Mammary microvascular endothelial cell (primary cell): Measurements from ENCODE around the gene ARMH4.

DNA sequence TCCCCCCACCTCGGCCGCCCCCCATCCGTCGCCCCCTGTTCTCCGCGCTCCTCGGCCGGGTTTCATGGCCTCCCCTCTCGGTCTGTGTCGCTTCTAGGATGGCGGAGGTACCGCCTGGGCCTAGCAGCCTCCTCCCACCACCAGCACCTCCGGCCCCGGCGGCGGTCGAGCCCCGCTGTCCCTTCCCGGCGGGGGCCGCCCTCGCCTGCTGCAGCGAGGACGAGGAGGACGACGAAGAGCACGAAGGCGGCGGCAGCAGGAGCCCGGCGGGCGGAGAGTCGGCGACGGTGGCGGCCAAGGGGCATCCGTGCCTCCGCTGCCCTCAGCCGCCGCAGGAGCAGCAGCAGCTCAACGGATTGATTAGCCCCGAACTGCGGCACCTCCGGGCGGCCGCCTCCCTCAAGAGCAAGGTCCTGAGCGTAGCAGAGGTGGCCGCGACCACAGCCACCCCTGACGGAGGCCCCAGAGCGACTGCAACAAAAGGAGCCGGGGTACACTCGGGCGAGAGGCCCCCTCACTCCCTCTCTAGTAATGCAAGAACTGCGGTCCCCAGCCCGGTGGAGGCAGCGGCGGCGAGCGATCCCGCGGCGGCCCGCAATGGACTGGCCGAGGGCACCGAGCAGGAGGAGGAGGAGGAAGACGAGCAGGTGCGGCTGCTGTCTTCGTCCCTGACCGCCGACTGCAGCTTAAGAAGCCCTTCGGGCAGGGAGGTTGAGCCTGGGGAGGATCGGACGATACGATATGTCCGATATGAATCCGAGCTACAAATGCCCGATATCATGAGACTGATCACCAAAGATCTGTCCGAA is 678 bp downstream of the NAA30 start:
- RAMPAGE, long total RNA: no peak

- RAMPAGE, long total RNA: no peak
These were observed 1.2 kb downstream of the NAA30 start for GRCh38 chr14:57391669-57392001.

GRCh38 chr14:57704194-57704393 is 161.8 kb downstream of the SLC35F4 start:
- RAMPAGE, long total RNA: no peak

- RAMPAGE, long total RNA: no peak
These were observed at the start of gene ARMH4 for GRCh38 chr14:58151916-58152752. Gene ARMH4, minus strand, starts transcription at chr14:58152213.

DNA sequence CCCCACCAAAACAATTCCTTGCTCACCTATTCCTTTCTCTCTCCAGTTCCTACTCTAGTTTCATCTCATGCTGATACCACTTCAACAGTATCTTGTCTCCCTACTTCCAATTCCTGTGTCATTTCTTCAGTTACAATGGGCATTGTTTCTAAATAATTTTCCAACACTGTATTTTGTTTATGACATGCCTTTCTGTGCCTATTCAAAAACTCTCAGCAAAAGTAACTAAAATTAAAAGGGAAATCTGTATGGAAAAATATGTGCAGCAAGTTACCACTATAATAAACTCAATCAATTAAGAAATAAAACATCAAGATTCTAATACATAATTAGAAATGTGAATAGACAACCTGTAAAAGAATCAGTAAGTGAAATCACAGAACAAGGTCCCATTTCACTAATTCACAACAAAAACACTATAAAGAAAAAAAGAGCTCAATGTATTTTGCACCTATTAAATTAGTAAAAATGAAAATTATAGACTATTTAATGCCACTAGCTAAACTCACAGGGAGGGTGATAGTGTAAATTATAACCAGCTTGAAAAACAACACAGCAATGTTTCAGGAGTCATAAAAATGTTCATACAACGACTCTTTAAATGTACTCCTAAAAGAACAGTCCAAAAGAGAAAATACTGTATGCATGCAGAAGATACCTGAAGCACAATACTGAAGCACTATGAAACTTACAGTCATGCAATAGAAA is 9.3 kb upstream of the ARID4A start:
- RAMPAGE, long total RNA: no peak

- RAMPAGE, long total RNA: no peak
These were observed 1.5 kb downstream of the ARID4A start for GRCh38 chr14:58299742-58300385.

DNA sequence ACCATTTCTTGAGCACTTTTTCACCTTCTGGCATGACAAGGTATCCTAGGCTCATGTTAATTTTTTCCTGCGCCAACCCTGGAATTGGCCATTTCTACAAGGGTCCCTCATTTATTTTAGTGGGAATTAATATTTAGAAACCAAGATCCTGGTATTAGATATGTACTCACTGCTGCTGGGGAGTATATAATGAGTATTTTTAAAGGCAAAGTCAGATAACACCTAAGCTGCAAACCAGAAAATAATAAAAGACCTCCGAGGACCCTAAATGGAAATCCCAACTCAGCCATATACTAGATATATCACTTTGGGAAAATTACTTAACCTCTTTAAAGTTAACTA is 23.1 kb downstream of the ARID4A start:
- RAMPAGE, long total RNA: no peak

DNA sequence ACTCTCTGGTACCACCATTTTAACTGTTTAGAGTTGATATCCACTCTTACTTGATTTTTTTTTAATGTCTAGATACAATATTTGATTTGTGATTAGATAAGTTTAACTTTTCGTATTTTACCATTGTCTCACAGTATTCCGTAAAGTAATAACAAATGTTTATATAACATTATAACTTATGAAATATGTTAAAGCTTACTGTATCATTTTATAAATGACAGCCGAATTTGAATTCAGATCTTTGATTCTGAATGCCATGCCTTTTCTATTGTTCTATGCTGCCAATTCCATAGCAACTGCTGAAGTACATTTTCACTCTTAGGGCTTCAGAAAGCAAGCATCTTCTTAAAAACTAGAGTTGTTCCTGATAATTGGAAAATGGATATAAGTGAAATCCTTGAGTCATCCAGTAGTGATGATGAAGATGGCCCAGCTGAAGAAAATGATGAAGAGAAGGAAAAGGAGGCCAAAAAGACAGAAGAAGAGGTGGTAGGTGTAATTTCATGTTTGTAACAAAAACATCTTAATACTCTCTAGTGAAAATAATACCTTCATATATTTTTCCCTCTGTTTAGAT is 31.4 kb downstream of the ARID4A start:
- RAMPAGE, long total RNA: no peak

- RAMPAGE, long total RNA: no peak
These were observed 42.2 kb upstream of the TOMM20L start for GRCh38 chr14:58353397-58354116.

DNA sequence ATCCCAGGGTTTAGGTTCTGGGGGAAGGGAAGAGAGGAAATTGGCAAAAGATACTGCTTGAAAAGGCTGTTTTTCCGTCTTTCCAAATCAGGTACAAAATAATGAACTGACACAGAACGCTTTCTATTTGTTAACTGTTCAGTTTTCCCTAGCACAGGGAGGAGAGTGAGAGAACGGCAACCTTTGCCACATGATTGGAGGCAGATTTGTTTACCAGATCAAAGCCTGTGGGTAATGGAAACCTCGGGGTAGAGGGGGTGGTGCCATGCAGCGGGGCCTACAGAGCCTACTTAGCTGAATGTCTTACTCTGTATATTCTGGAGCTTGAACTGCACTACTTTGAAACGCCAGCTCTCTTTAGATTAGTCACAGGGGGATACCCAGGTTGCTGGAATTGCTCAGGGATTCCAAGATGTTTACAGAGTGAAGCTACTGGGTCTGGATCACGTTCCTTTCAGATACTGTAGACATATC is 65.8 kb upstream of the DACT1 start:
- RAMPAGE, long total RNA: no peak

- RAMPAGE, long total RNA: no peak
These were observed 822 bp upstream of the DACT1 start for GRCh38 chr14:58636894-58637385.

GRCh38 chr14:59695013-59695662 is 118.5 kb upstream of the CCDC175 start:
- RAMPAGE, long total RNA: no peak

DNA sequence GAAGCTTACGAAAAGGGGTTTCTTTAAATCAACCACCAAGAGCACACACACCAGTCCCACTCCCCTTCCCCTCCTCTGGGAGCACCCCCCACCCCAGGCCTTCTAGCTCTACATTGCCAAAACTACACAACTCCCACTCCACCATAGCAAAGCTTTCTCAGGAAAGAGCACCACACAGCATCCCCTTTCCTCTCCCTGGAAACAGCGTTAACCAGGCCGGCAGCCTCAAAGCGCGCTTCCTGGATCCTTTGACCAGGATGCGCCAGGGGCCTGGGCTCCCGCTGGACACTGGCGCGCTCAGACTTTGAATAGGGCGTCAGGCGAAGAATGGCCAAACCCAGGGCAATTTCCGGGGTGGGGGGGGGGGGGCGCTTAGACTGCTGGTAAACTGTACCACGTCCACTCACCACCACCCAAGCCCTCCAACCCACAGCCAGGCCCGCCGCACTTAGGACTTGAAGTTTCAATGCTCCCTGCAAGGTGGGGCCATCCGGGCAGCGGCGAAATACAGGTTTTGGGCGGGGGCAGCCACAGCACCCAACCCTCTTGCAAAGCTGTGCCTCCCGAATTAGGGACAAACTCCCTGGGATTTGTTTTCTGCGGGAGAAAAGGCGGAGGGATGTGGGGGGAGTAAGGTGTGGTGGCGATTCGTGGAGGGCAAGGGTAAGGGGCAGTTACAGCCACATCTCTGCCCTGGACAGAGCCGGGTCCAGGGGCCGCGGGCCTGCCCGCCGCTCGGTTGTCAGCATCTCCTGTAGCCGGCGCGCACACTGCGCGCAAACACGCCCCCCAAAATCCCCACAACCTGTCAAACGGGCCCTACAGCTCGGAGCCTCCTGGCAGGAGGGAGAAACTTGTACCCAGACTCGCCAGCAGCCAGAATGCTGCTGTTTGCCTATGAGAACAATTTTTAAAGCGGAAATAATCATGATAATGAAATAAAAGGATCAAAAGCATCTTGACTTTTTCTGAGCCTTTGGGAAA is 1.1 kb downstream of the RTN1 start:
- RAMPAGE, long total RNA: no peak

GRCh38 chr14:60645730-60646630 is 3.3 kb downstream of the SIX1 start:
- RAMPAGE, long total RNA: no peak

- RAMPAGE, long total RNA: no peak
These were observed 62.5 kb downstream of the TMEM30B start for GRCh38 chr14:61218673-61219093.

- RAMPAGE, long total RNA: no peak
These were observed 3.9 kb downstream of the TMEM30B start for GRCh38 chr14:61277201-61277672.

- RAMPAGE, long total RNA: no peak
These were observed 12.7 kb downstream of the PRKCH start for GRCh38 chr14:61333915-61334689.

DNA sequence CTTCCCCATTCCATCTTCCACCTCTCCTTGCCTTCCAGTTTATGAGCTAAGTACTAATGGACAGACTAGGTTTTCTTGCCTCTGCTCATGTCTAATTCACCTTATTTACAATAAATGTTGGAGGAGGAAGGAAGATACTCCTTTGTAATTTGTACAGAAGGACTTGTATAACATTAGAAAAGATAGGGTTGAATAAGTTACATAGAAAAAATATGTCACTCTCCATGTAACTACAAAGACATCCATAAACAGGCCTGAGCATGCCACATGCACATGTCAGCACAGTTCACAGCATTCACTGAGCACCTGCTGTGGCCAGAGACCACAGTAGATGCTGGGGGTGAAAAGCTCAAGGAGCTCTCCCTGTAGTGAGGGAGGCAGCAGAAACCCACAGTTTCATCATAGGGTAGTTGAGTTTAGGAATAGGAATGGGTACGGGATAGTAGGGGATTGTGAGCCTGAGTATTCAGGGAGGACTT is 19.9 kb downstream of the PRKCH start:
- RAMPAGE, long total RNA: no peak

DNA sequence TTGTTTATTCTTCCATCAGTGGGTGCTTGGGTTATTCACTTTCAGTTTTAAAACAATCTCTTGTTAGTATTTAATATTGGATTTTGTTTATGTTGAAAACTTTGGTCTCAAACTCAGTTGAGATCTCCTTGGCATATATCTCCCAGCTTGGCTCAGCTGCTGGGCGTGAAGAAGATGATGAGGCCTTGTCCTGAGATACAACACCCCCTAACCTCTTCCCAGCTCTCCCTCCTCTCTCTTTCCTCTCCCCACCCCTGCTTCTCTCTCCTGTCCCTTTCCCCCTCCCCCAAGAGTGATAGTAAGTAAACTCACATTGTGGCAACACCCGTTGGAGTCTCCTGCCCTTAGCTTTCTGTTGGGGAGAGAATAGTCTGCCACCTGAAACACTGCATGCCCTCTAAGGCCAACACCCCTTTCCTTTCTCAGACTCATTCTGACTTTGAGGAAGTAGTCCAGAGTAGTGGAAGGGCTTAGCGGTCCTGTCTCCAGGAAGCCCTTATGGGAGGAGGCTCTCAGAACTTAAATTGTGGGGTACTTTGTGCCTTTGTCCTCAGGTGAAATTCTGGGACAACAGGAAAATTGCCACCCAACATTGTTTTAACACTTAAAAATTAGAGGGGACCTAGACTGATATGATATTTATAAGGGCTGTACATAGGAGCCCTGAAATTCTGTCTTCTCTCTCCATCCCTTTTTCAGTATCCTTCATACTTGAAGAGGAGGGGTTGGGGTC is 95.2 kb downstream of the PRKCH start:
- RAMPAGE, long total RNA: no peak

- RAMPAGE, long total RNA: no peak
These were observed 150.1 kb downstream of the PRKCH start for GRCh38 chr14:61471456-61471969.